Measurements from ENCODE around the genes AR and IGBP1.

DNA sequence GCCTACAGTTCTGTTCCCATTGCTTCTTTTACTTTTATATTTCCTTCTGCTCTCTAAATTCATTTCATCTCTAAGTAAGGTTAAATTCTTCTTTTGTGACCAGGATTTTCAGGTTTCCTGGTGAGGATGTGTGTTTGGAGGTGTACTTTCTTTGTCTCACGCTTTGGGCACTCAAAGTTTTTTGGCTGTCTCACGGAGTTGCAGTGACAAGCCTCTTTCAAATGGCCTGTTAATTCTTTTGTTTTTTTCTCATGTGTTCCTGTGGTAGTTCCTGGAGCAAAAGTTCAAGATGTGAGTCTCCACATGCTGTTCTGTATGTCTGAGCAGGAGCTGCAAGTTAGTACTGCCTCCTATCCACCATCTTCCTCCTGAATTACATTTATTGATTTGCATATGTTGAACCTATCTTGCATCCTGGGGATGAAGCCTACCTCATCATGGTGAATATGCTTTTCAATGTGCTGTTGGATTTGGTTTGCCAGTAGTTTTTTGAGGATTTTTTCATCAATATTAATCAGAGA is 118.5 kb downstream of the VSIG4 start:
- PRO-cap, result no peak

DNA sequence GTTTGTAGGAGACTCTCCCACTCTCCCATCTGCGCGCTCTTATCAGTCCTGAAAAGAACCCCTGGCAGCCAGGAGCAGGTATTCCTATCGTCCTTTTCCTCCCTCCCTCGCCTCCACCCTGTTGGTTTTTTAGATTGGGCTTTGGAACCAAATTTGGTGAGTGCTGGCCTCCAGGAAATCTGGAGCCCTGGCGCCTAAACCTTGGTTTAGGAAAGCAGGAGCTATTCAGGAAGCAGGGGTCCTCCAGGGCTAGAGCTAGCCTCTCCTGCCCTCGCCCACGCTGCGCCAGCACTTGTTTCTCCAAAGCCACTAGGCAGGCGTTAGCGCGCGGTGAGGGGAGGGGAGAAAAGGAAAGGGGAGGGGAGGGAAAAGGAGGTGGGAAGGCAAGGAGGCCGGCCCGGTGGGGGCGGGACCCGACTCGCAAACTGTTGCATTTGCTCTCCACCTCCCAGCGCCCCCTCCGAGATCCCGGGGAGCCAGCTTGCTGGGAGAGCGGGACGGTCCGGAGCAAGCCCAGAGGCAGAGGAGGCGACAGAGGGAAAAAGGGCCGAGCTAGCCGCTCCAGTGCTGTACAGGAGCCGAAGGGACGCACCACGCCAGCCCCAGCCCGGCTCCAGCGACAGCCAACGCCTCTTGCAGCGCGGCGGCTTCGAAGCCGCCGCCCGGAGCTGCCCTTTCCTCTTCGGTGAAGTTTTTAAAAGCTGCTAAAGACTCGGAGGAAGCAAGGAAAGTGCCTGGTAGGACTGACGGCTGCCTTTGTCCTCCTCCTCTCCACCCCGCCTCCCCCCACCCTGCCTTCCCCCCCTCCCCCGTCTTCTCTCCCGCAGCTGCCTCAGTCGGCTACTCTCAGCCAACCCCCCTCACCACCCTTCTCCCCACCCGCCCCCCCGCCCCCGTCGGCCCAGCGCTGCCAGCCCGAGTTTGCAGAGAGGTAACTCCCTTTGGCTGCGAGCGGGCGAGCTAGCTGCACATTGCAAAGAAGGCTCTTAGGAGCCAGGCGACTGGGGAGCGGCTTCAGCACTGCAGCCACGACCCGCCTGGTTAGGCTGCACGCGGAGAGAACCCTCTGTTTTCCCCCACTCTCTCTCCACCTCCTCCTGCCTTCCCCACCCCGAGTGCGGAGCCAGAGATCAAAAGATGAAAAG is at the start of gene AR:
Gene AR (plus strand): TSS at position 451 of the 1,145 bp plus-strand sequence.
- PRO-cap, result bidirectional peak, plus-strand start at position 463 of the sequence, minus-strand start at position 274 of the sequence

- PRO-cap, result no peak
Measured at GRCh38 chrX:67544716-67545892, 1.3 kb downstream of the AR start.

DNA sequence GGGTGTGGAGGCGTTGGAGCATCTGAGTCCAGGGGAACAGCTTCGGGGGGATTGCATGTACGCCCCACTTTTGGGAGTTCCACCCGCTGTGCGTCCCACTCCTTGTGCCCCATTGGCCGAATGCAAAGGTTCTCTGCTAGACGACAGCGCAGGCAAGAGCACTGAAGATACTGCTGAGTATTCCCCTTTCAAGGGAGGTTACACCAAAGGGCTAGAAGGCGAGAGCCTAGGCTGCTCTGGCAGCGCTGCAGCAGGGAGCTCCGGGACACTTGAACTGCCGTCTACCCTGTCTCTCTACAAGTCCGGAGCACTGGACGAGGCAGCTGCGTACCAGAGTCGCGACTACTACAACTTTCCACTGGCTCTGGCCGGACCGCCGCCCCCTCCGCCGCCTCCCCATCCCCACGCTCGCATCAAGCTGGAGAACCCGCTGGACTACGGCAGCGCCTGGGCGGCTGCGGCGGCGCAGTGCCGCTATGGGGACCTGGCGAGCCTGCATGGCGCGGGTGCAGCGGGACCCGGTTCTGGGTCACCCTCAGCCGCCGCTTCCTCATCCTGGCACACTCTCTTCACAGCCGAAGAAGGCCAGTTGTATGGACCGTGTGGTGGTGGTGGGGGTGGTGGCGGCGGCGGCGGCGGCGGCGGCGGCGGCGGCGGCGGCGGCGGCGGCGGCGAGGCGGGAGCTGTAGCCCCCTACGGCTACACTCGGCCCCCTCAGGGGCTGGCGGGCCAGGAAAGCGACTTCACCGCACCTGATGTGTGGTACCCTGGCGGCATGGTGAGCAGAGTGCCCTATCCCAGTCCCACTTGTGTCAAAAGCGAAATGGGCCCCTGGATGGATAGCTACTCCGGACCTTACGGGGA is 2.3 kb downstream of the AR start:
- PRO-cap, result no peak

- PRO-cap, result no peak
Measured at GRCh38 chrX:68405290-68405915, 27.9 kb downstream of the OPHN1 start.

- PRO-cap, result no peak
Measured at GRCh38 chrX:68536801-68537497, 38.1 kb downstream of the YIPF6 start.

- PRO-cap, result no peak
Measured at GRCh38 chrX:68666755-68666985, 19.2 kb downstream of the STARD8 start.

- PRO-cap, result unidirectional peak, plus-strand start at chrX:68686355
Measured at GRCh38 chrX:68685687-68686478, 38.4 kb downstream of the STARD8 start.

GRCh38 chrX:68719489-68719881 is 72.0 kb downstream of the STARD8 start:
- PRO-cap, result no peak

DNA sequence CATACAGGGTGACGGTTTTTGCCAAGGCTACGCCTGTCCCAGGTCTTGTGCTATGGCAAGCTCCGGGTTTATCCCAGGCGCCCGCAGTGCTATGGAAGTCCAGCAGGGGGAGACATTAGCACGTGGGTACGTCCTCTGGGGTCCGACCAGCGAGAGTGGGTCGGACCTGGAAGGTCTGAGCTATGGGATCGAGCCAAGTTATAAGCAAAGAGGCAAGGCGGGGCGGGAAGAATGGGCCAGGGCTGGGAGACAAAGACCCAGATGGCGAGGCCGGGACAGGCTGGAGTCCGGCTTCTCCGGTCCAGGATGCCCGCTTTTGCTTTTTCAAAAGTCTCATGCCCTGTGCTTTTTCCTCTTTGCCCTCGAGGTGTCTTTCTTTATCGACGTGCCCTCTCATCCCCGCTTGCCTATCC is 954 bp upstream of the EFNB1 start:
- PRO-cap, result no peak

GRCh38 chrX:68838156-68838744 is 9.4 kb downstream of the EFNB1 start:
- PRO-cap, result no peak

- PRO-cap, result no peak
Measured at GRCh38 chrX:68989829-68990328, 161.1 kb downstream of the EFNB1 start.

DNA sequence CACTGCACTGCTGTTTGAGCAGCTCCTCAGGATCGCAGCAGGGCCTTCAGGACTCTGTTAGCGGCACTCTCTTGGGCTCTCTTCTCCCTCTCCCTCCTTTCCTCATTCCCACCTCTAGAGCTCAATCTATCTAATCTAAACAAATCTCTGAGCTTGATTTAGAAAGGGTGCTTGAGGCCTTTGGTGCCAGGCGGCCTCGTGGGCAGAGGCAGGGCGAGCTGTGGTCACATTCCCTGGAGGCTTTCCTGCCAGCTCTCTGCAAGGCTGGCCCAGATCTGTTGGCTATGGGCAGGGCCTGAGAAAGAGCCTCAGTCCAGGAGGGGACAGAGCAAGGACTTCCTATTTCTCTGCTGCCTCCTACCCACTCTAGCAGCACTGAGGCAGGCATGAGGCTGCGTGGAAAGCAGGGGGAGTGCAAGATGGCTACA is 38.6 kb downstream of the PJA1 start:
- PRO-cap, result no peak

DNA sequence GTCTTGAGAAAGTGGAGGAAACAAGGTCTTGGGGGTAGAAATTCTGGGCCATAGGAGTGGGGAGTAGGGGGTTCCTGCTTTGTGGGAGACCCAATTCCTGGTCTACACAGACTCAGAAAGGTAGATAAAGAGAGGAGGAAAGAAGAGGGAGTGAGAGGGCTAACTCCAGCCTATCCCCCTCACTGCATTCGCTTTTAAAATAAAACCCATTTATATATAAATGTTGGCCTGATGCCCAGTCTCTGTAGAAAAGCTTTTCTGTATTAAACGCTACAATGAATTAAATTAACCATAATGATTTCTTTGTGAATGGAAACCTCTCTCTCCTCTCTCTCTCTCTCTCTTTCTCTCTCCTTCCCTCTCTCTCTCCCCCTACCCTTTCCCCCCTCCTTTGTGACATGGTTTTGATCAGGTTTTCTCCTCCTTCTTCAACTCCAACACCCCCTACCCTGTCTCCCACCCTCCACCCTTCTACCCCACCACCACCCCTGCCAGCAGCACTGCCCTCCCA is 34.8 kb downstream of the PJA1 start:
- PRO-cap, result no peak

GRCh38 chrX:69142828-69143111 is 22.5 kb downstream of the PJA1 start:
- PRO-cap, result no peak

GRCh38 chrX:69161775-69162588 is 3.3 kb downstream of the PJA1 start:
- PRO-cap, result no peak

GRCh38 chrX:69615526-69615981 is 359 bp upstream of the EDA start:
- PRO-cap, result no peak

DNA sequence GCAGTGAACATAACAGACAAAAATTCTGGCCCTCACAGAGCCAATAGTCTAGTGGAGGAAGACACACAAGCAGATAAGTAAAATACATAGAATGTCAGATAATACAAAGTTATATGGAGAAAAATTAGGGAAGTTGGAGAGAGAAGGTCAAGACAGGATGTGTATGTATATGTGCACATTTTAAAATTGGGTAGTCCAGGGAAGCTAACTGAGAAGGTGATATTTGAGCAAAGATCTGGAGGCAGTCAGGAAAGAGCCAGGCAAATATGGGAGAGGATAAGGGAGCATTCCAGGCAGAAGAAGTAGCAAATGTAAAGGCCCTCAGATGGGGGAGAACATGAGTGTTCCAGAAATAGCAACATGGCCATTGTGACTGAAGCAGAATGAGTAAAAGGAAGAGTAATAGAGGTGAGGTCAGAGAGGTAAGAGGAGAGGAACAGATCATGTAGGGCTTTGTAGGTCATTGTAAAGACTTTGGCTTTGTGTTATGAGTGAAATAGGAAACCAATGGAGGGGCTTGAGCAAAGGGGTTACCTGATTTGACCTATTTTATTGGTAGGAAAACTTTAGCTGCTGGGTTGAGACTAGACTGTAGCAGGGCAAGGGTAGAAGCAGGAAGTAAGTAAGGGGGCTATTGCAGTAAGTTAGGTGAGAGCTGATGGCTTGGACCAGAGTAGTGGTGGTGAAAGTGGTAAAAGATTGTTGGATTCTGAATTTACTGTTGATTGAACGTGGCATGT is 59.9 kb downstream of the EDA start:
- PRO-cap, result no peak

DNA sequence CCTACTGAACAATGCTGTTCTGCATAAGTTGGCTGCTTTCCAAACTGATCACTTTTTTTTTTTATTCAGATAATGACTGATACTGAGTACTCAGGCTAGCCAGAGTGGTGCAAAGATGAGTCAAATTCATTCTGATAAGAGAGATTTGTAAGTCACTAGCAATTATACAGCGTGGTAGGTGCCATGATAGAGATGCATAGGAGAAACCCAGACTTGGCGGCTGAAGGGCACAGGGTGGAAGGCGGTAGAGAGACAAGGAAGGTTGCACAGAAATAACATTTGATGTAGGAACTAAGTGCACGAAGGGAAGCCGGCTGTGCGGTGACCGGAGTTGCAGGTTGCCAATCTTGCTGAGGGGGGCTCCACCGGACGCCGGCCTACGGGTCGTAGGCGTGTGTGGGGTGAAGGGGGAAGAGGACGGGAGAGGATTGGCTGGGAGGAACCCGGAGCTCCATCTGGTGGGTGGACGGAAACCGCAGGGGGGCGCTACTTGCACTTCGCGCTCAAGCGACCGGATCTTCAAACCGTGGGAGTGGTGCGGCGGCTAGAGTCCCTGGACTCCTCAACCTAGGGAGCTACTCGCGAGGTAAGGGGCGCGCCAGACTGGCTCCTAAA is at the start of gene IGBP1:
Gene IGBP1 (plus strand): TSS at position 493 of the 615 bp plus-strand sequence.
- PRO-cap, result no peak

- PRO-cap, result no peak
Measured at GRCh38 chrX:70135315-70135602, 2.0 kb downstream of the IGBP1 start.

Measured in paraaortic lymph node (tissue), 1 donor.